Parotid gland (tissue), 1 donor: ENCODE results near the gene LCLAT1.

DNA sequence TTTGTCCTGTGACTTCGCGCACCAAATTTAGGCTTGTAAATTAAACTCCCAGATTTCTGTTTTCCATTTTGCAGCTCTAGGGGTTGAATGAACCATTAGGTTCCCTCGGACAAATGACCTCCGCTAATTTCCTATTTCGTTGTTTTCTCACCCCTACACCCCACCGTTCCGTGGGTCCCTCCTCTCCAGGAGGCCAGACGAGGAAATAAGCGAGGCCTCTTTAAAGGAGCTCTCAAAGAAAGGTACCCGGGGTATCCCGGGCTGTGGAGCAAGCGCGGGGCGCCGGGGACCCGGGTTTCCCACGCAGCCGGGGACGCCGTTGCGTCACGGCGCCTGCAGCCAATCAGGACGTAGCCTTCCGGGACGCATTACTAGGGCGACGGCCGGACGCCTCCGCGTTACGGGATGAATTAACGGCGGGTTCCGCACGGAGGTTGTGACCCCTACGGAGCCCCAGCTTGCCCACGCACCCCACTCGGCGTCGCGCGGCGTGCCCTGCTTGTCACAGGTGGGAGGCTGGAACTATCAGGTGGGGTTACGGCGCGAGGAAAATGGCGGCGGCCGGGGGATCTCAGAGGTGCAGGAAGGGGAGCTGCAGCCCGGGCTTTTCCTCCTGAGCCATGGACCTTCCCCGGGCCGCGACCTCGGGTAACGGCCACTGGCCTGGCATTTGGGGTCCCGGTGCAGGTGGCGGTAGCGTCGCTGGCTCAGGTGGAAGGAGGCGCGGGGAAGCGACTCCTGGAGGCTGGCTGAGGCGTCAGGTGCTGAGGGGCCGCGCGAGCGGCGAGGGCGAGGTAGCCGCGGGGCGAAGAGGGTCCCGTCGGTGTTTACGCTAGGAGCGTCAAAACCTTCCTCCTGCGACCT lies at the start of gene LCLAT1:
Gene LCLAT1 (plus strand): TSS at position 371 of the 864 bp plus-strand sequence.
- PRO-cap: bidirectional peak, plus-strand start at position 368 of the sequence, minus-strand start at position 311 of the sequence

- PRO-cap: no peak
Measured at GRCh38 chr2:30872101-30872444, 64.8 kb upstream of the CAPN13 start.

DNA sequence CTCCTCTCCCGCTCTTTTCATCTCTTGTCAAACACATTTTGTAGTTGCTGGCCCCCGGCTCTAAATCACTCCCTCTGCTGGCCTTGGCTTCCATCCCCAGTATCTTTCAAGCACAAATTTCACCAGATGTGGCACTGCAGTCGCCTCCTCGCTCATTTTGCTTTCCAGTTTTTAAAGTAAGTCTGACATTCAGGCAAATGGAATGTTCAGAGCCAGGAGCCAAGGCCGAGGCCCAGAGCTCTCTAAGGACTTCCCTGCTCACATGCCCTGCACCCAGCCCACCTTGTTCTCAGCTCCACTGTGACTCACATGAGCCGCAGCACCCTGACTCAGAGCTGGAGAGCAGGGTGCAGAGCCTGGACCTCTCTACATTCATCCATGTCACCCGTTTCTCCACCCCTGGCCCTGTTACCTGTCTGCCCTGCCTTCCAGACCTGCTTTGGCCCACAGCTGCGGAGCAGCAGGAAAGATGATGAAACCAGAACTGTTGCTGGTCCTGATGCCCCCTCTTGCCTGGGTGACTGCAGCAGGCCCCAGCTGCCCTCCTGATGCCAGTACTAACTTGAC lies 158.3 kb downstream of the GALNT14 start:
- PRO-cap: no peak

- PRO-cap: no peak
Measured at GRCh38 chr2:31489610-31489860, 75.0 kb upstream of the XDH start.

GRCh38 chr2:31708213-31708402 lies 127.4 kb upstream of the SRD5A2 start:
- PRO-cap: no peak

DNA sequence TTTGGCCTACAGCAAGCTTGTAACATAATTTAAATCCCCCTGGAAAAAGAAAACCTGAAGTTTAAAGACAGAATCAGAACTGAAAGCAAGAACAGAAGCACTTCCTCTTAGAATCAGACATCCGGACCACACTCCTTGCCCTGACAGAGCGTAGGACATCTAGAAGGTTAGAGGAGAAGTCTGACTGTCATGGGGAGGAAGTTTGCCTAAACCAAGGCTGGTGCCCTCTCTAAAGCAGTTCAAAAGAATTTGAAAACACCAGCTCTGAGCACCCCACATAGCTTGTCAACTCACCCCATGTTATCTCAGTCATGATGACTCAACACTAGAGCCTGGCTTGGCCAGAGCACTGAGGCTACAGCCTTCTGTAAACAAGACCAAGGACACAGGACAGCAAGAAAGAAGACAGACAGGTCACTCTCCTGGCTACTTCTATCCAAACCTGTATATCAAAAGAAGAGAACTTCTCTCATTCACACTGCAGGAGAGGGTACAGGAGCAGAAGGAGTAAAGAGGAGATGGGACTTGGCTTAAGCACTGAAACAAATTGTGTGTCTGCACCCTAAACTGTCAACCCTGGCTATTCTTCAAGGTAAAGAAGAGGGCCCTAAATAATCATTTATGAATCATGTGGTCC lies 198.6 kb downstream of the MEMO1 start:
- PRO-cap: no peak

DNA sequence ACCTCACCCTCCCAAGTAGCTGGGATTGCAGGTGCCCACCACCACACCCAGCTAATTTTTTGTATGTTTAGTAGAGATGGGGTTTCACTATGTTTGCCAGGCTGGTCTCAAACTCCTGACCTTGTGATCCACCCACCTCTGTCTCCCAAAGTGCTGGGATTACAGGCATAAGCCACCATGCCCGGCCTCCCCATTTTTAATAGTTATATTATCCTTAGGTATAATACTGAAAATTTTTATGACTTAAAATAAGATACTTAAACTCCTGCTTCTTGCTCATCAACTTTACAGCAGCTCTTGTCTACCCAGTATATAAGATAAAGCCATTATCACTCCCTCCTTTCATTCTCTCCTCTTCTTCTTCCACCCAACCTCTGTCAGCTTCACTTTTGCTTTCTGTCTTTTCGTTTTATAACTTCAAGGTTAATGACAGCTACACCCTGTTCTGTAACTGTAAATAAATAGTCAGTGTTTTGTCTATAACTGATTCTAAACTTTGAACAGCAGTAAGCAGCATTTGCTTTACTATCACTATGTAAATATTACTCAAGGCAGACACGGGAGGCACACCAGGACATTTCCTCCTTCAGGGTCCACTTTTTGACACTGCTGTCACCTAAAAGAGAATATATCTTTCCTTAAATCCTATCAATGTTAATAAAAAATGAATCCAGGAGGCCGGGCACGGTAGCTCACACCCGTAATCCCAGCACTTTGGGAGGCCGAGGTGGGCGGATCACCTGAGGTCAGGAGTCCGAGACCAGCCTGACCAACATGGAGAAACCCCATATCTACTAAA lies 27.8 kb upstream of the BIRC6 start:
- PRO-cap: no peak

DNA sequence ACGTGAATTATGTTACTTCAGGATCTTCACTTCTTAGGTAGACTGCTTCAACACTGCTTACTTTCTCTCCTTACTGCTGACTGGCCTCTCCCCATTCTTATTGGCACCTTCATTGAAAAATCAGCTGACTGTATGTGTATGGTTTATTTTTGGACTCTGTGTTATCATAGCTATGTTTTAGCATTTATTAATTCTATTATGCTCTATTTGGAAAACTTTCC lies 92.1 kb downstream of the TTC27 start:
- PRO-cap: no peak

- PRO-cap: no peak
Measured at GRCh38 chr2:32817294-32817770, 129.4 kb upstream of the LTBP1 start.

DNA sequence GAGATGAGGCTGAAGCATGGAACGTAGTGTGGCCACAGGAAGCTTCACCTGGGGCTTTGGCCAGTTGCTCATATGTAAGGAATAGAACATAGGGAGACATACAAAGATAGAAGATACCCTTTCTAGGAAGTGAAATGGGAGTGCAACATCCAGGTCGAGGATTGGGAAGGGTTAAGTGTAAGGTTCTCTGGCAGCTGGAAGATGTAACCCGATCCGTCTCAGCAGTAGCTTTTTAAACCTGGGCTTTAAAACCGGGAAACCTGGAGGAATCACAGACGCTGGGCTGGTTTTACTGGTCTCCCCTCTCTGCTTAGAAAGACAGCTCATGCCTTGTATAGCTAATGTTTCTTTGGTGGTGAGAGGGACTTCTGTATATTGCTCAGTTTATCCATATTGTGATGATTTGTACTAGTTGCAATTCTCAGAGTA lies 8.8 kb upstream of the LTBP1 start:
- PRO-cap: no peak

GRCh38 chr2:33134096-33135210 lies 187.7 kb downstream of the LTBP1 start:
- PRO-cap: unidirectional peak, plus-strand start at chr2:33134597

- PRO-cap: no peak
Measured at GRCh38 chr2:33333246-33334062, 143.0 kb upstream of the RASGRP3 start.

GRCh38 chr2:33336296-33336871 lies 140.1 kb upstream of the RASGRP3 start:
- PRO-cap: no peak

- PRO-cap: no peak
Measured at GRCh38 chr2:33338514-33338890, 137.9 kb upstream of the RASGRP3 start.

GRCh38 chr2:33442645-33443117 lies 33.8 kb upstream of the RASGRP3 start:
- PRO-cap: no peak

GRCh38 chr2:33475269-33475688 lies 1.2 kb upstream of the RASGRP3 start:
- PRO-cap: no peak

DNA sequence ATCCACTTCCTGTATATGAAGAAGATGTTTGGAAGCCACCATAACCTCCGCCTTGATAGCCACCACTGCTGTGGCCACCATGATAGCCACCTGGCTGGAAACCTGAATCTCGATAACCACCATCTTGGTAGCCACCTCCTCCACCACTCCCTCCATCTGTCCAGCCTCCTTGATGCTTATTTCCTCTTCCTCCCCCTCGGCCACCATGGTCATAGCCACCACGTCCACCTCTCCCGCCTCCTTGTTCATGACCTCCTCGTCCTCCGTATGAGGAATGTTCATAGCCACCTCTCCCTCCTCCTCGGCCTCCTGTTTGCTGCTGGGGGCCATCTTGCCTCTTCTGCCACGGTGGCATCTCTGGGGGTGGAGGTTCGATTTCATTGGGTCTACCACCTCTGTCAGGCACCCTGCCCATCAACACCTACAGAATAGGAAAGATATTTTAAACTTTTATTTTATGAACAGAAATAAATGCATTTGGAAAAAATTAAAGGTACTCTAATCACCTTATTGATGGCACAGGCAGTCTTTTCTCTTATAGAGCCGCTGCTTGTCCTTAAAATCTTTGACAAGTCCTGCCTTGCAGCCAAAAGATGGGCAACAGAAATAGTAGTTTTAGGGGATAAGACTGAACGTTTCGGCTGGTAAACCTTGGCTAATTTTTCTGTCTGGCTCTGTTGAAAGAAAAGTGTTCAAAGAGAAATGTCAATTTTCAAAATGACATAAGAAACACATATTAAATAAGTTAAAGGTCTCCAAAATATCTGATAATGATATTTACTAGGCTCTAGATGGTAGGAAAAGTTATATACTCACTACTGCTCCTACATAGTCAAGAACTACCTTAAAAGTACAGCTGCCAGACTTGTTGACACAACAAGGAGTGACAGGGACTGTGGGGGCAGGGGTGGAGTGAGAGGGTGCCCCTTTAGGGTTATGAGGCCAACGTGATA lies 13.8 kb downstream of the FAM98A start:
- PRO-cap: no peak

DNA sequence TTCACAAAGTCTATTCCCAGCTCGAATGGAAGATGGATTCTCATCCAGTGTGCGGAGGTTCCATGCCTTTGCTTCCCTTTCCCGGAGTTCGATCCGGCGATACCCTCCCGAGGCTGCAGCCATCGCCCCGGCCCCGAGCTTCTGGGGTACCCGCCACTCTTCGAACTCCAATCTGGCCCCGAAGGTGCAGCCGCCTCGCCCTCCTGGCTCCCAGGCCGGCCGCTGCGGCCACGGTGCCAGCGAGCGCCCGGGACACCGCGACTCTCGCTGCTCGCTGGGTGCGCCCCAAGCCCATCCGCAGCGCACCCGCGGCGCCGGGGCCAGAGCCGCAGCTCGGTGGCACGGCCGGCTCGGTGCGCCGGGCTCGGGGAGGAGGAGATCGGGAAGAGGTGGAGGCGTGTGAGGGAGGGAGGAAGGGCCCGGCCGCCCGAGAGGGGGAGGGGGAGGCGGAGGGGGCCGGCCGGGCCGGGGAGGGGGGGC lies 365 bp upstream of the CRIM1 start:
- PRO-cap: bidirectional peak, plus-strand start outside the sequence, minus-strand start at position 381 of the sequence

DNA sequence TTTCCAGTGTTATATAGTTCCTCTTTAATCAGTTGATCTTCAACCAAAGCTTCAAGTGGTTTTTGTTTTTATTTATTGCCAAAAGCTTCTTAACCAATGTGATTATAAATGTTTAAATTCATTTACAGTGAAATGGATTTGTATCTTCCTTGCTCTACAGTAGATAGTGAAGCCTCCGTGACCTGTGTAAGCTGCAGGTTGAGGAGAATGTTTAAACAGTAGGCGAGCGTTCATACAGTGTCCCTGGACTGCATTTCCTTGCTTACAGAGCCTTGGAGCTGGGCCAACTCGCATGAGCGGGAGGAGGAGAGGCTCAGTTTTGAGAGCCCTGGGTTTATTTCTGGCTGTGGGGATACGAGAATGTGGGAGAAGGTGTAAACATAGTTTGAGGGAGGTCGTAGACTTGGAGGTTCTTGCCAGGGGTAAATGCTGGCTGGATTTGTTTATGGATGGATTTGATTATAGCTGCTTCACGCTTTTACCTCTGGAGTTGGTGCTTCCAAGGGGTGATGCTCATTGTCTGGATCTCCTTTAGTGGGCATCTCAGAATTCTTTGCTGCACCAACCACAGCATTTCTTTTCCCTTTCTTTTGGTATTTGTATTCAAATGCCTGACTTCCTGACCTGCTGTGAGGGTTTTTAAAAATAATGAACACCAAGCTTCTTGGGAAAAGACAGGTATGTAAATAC lies 20.7 kb downstream of the CRIM1 start:
- PRO-cap: no peak

DNA sequence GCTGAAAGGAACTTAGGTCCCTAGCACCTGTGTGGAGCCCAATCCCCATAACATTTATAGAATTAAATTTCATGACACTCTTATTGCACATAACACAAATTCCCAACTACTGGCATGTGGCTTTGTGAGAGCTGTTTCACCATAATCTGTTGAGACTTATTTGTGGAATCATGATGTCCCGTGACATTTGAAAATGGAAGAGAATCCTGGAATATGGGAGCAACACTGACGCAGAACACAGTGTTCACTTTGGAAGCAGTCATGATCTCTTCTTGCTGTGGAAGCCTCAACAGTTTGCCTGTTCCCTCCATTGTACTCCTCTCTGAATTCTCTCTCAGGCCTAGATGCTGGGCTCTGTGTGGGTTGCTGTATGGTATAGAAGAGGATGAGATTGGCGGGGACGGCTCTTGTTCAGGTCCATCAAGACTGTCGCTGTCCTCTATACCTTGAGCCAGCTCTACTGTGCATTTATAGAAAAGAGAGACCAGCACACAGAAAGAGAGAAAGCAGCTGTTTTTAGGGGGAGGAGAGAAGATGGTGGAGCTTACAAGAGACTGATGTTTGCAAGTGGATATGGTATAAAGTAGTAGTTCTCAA lies 73.6 kb downstream of the CRIM1 start:
- PRO-cap: no peak